Metastatic Breast Carcinoma in the Ovary (tissue), 3 donors: ENCODE measurements around a stretch of chr17.

DNA sequence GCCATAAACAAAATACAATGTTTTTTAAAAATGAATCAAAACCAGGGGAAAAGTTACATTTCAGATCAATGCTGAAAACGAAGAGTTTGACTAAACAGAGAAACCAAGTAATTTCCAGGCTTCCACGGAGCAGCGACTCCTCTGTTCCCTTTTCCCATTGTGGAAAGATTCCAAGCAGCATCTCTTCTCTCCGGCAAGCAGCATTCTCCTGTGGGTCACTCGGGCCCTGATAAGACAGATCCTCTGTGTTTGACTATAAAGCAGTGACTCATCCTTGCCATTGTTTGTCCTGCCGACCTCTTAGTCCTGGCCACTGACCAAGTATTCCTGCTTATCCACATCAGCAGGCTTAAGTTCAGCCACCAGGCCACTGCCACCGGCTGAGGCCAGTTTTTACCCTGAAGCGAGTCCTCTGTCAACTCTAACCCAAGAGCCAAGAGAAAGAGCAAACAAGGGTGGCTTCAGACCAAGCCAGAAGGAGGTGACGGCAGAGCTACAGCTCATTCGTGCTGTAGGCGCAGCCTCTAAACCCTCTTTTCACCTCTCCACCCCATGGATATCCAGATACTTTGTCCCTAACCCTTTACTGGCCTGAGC, 30.7 kb downstream of the SOX9 start:
- PRO-cap, 3 experiments, result peak in 3 of 3 experiments; most common plus-strand start position 464 of the sequence (in 3); most common minus-strand start position 205 of the sequence (in 1)

- PRO-cap, 3 experiments, result no peak in any of the 3 experiments
Measured at GRCh38 chr17:72382781-72383355, 262.0 kb downstream of the SOX9 start.

DNA sequence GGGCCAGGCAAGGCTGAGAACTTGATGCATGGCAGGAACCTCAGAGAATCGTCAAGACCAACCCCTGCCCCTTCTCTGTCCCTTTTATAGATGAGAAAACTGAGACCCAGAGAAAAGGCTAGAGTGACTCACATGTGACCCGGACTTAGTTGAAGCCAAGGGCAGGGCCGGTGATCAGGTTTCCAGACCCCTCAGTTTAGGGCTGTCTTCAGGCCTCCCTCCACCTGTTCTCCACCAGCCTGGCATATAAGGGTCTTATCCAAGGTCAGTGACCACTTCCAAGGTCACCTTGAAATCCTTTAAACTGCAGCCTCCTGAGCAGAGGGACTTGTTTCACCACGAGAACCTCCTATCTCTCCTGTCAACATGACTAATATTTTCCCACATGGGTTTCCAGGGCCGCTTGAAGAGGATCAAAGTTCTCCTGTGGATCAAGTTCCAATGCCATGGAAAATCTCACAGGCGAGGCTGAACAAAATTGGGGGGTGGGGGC, 279.3 kb downstream of the SOX9 start:
- PRO-cap, 3 experiments, result no peak in any of the 3 experiments

GRCh38 chr17:72410802-72411554, 290.2 kb downstream of the SOX9 start:
- PRO-cap, 3 experiments, result no peak in any of the 3 experiments

GRCh38 chr17:72419979-72420346, 299.1 kb downstream of the SOX9 start:
- PRO-cap, 3 experiments, result no peak in any of the 3 experiments

GRCh38 chr17:72445418-72445993, 324.7 kb downstream of the SOX9 start:
- PRO-cap, 3 experiments, result no peak in any of the 3 experiments

DNA sequence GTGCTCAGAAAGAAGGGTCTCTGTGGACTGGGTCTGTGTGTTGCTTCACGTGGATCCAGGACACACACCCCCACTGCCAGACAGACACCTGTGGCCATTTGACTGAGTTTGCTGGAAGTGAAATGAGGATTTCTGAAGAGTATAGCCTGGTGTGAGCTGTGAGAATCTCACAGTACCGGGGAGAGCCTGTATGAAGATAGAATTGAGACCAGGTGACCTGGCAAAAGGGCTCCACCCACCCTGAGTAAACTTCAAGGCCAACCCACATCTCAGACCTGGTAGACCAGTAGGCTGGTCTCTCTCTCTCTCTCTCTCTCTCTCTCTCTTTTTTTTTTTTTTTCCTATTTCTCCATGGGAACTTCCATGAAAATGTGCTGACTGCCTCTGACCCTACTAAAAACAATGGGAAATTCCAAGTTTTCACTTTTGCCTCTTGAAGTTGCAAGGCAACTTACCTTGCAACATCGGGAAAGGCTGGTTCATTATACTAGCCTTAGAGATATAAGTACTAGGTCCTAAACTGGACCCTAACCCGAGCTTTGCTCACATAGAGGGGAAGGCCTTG, 354.3 kb downstream of the SOX9 start:
- PRO-cap, 3 experiments, result peak in 2 of 3 experiments; most common plus-strand start position 265 of the sequence (in 1); most common minus-strand start position 166 of the sequence (in 1)

- PRO-cap, 3 experiments, result peak in 2 of 3 experiments; most common plus-strand start chr17:72476907 (in 1); most common minus-strand start chr17:72476797 (in 1)
Measured at GRCh38 chr17:72476023-72477080, 355.5 kb downstream of the SOX9 start.

GRCh38 chr17:72528207-72528863, 407.5 kb downstream of the SOX9 start:
- PRO-cap, 3 experiments, result no peak in any of the 3 experiments

- PRO-cap, 3 experiments, result no peak in any of the 3 experiments
Measured at GRCh38 chr17:72571432-72572416, 450.9 kb downstream of the SOX9 start.

- PRO-cap, 3 experiments, result no peak in any of the 3 experiments
Measured at GRCh38 chr17:72575923-72576487, 455.2 kb downstream of the SOX9 start.

GRCh38 chr17:72602853-72603536, 482.2 kb downstream of the SOX9 start:
- PRO-cap, 3 experiments, result no peak in any of the 3 experiments

GRCh38 chr17:72609410-72609994, 483.0 kb downstream of the SLC39A11 start:
- PRO-cap, 3 experiments, result no peak in any of the 3 experiments

- PRO-cap, 3 experiments, result no peak in any of the 3 experiments
Measured at GRCh38 chr17:73156147-73156591, 8.6 kb upstream of the SSTR2 start.

GRCh38 chr17:73165958-73166691, 1.3 kb downstream of the SSTR2 start:
- PRO-cap, 3 experiments, result peak in 1 of 3 experiments; most common plus-strand start chr17:73166040 (in 1); most common minus-strand start chr17:73166028 (in 1)

DNA sequence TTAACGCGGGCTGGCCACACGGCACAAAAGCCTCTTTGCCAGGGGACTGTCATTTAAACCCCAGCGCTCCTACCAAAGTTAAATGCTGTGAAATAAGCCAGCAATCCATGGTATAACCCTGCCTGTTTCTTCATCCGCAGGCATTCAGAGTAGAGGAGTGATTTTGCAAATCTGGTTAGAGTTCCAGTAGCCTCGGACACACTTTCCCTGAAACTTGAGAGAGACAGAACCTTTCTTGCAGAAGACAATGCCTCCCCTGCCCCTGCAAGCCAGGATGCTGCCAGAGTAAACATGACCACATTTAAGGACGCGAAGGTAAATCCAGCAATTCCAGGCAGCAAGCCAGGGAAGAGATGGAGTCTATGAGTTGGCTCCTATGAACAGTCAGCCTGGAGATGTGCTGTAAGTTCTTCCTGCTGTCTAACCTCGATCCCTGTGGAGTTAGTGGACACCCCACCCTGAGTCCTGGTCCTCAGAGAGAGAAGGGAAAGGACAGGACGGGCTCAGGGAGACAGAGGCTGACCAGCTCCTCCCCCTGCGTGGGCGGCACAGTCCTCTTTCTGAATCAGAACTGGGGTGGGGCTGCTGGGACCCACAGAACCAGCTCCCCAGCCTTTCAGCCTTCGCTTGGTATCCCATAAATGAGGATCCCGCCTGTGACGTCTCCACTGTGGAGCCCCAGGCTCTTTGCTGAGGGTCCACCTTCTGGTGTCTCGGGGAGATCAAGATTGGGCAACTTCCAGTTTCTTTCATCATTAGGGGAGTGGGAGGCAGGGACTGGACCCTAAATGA, 25.0 kb downstream of the CDC42EP4 start:
- PRO-cap, 3 experiments, result peak in 2 of 3 experiments; most common minus-strand start position 205 of the sequence (in 2)

DNA sequence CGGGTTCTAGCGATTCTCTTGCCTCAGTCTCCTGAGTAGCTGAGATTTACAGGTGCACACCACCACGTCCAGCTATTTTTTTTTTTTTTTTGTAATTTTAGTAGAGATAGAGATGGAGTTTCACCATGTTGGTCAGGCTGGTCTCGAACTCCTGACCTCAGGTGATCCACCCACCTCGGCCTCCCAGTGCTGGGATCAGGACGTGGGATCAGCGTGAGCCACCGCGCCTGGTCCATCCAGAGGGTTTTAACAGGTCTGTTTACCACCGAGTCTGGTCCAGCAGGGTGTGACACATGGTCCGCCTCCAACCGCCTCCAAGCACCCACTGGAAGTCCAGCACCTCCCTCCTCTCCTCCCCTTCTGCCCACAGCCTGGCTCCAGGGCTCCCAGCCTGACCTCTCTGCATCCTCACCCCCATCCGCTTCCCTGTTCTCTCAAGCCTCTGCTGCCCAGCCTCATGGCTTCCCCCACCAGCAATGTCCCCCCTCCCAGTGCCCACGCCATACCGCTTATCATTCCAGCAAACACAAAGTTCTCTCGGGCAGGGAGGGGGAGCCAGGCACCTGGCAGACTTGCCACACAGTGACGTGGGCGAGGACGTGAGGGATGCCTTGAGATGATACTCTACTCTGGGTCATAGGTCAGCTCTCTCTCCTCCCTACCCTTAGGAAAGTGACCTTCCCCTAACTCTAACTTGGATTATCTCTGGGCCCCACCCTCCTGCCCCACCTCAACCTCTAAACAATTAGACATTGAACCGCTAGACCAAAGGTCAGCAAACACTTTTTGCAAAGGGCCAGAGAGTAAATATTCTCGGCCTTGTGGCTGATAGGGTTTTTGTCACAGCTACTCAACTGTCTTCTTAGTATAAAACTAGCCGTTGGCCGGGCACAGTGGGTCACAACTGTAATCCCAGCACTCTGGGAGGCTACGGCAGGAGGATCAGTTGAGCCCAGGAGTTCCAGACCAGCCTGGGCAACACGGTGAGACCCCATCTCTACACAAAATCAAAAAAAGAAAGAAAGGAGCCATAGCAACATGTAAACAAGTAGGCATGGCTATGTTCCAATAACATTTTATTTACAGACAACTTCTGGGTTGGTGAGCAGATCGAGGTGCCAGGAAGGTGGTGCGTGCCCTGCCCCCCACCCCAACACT, 23.1 kb downstream of the CDC42EP4 start:
- PRO-cap, 3 experiments, result peak in 1 of 3 experiments; most common minus-strand start position 248 of the sequence (in 1)

DNA sequence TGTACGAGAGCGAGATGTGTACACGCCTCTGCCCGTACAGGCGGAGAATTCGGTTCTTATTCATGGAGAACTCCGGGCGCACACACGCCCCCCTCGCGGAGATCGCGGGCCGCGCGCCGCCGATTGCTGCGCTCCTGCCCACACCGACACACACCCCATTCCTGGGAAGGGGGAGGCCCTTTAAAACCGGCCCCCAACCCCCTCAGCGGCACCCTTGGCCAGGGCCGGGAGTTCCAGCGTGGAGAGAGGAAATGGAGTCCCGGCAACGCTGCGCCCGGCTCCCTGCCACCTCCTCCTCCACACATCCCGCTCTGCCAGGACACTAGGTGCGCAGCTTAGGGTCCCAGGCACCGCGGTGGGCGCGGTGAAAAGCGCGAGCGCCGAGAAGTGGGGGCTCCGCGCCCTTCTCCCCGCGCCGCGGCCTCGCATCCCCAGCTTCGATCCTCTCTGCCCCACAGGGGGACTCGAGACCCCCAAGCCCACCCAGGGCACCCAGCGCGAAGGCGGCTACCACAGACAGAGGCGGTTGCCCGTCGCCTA, 379 bp downstream of the CDC42EP4 start:
- PRO-cap, 3 experiments, result peak in 3 of 3 experiments; most common plus-strand start position 96 of the sequence (in 2); most common minus-strand start position 84 of the sequence (in 1)

GRCh38 chr17:73348897-73349537, 37.2 kb upstream of the CDC42EP4 start:
- PRO-cap, 3 experiments, result no peak in any of the 3 experiments

DNA sequence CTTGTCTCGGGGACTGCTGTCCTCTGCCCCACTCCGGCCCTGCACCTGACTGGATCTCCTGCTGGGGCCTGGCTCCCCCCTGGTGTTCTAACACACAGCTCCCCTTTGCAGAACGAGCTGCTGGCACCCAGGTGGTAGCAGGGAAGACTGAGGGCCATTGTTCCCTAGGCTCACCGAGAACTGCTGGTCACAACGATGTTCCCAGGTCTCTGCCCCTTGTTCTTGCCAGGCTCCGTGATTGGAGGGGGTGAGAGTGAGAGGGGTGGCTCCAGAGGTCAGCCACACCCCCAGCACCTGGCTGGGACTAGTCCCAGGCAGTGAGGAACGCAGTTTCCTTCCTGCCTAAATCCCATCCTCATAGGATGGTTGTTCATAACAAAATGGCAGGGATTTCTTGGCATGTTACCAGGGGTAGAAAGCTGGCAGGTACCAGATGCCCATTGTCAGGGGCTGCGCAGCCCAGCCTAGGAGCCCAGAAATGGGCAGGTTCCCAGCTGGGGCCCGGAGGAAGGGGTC, 52.1 kb upstream of the CDC42EP4 start:
- PRO-cap, 3 experiments, result no peak in any of the 3 experiments